Gastroesophageal sphincter (tissue), 4 donors: ENCODE data around the genes KMT2A, HYOU1, DPAGT1 and HINFP.

DNA sequence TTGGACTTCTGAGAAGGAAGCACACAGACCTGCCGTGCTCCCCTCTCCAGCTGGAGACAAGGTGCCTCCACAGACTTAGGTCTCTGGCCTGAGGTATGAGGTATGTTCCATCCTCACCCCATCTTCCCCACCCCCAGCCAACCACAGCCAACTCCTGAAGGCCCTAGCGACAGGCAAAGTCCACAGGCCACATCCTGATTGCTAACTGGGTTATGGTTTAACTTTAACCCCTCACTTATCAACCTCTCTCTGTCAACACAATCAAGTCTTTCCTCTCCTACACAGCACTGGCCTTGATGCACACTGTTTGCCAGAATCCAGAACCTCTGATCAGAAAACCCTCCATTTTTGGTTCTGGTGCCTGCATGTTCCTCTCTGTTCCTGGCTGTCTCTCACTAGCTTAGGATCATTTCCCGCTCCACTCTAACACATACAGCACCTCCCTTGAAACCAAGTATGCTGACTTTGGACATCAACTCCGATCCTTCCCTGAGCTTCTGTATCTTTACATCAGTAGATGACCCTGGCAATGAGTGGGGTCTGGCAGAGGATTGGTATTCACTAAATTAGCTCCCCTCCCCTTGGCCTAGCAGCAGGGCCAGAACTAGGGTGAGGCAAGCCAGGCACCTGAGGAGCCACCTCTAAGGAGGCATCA lies 22.1 kb downstream of the JAML start:
- PRO-cap: no peak
- RAMPAGE, long total RNA, 4 experiments: no peak in any of the 4 experiments

DNA sequence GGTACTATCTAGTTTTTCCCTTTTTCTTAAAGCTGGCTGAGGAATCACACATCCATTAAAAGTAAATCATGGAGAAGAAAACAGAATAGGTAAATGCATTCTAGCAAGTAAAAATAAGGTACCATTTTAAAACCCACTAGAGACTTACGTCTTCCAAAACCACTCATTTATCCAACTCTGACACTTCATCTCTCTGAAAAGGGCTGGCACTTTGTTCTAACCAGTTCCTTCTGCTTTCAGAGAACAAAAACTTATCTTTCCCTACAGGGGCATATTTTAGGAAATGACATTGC lies 11.3 kb downstream of the MPZL3 start:
- PRO-cap: no peak
- RAMPAGE, long total RNA, 4 experiments: start-site peak on the minus strand in 1 of 4 experiments, centred at position 234 of the sequence, 5 reads per replicate

- PRO-cap: no peak
- RAMPAGE, long total RNA, 4 experiments: no peak in any of the 4 experiments
Observed at GRCh38 chr11:118277245-118277776, 13.2 kb upstream of the MPZL2 start.

DNA sequence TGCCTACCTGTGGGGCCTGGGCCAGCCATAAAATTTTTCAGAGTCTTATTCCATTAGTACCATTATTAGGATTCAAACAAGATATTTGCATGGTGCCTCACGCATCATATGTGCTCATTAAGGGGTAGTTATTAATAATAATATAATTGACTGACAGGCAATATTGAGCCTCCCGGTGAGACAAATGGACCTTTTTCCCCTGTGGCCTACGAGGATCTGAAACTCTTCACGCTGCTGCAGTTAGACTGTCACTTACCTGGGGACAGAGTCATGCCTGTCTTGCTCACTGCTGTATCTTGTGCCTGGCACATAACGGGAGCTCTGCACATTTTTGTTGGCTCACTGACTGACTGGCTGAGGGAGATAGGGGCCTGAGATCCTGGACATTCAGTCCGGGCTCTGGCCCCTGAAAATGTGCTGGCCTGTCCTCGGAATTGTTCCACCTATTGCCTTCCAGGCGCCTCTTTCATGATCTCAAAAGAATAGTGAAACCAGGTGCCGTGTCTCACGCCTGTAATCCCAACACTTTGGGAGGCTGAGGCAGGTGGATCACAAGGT lies 696 bp upstream of the CD3D start:
- PRO-cap: no peak
- RAMPAGE, long total RNA, 4 experiments: no peak in any of the 4 experiments

- PRO-cap: no peak
- RAMPAGE, long total RNA, 4 experiments: no peak in any of the 4 experiments
Observed at GRCh38 chr11:118402119-118402604, 756 bp downstream of the ATP5MG start.

DNA sequence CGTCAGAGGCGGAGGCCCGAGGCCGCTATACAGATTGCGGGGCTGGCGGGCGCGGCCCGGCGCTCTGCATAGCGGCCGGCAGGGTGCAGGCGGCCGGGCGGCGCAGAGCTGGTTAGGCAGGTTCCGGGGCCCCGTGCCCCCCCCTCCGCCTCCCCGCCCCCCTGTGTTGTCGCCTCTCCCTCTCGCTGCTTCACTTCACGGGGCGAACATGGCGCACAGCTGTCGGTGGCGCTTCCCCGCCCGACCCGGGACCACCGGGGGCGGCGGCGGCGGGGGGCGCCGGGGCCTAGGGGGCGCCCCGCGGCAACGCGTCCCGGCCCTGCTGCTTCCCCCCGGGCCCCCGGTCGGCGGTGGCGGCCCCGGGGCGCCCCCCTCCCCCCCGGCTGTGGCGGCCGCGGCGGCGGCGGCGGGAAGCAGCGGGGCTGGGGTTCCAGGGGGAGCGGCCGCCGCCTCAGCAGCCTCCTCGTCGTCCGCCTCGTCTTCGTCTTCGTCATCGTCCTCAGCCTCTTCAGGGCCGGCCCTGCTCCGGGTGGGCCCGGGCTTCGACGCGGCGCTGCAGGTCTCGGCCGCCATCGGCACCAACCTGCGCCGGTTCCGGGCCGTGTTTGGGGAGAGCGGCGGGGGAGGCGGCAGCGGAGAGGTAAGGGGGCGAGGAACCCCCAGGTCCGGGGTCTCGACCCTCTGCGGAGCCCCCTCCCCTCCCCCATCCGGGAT lies at the start of gene KMT2A:
KMT2A (plus strand) TSS at position 188 of the 714 bp plus-strand sequence.
- PRO-cap: bidirectional peak, plus-strand start at position 193 of the sequence, minus-strand start outside the sequence; bidirectional peak, plus-strand start at position 484 of the sequence, minus-strand start at position 483 of the sequence
- RAMPAGE, long total RNA, 4 experiments: no peak in any of the 4 experiments

GRCh38 chr11:118473250-118474351 lies 37.3 kb downstream of the KMT2A start:
- PRO-cap: no peak
- RAMPAGE, long total RNA, 4 experiments: no peak in any of the 4 experiments

- PRO-cap: no peak
- RAMPAGE, long total RNA, 4 experiments: no peak in any of the 4 experiments
Observed at GRCh38 chr11:118510422-118511407, 16.6 kb upstream of the TTC36 start.

DNA sequence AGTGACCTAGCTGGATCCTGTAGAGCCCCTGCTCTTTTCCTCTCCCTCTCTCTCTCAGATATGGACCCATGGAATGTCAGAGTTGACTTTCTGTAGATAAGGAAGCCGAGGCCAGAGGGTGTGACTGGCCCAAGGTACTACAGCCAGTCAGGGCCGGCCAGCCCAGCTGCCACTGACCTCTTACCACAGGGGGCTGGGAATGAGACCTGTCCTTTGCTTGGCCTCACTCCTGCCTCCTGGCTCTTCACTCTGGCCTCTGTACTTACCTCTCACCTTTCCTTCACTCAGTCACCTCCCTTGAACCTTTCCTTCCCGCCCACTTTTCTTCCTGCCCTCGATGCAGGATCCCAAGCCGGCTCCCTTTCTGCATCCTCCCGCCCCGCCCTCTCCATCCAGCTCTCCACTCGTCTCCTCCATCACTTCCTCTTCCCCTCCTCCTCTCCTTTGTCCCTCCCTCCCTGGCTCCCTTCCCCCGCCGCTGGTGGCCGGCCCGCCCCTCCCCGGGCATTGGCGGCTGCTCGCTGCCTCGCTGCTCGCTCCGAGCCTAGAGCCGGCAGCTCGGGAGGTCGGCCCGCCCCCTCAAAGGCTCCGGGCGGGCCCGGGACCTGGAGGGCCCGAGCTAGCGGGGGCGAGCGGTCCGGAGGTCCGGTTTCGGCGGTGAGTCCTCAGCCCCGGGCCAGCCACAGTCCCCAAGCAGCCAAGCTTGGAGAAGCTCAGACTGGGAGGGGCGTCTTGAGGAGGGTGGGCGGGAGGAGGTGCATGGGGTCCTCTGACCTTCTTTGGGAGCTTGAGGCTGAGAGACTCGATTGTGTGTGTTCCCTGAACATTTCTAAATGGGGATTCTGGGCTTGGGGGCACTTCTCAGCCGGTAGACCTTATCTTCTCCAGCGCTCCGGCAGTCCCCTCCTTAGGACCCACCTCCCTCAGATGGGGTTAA lies 13.7 kb downstream of the PHLDB1 start:
- PRO-cap: bidirectional peak, plus-strand start at position 582 of the sequence, minus-strand start at position 366 of the sequence
- RAMPAGE, long total RNA, 4 experiments: no peak in any of the 4 experiments

DNA sequence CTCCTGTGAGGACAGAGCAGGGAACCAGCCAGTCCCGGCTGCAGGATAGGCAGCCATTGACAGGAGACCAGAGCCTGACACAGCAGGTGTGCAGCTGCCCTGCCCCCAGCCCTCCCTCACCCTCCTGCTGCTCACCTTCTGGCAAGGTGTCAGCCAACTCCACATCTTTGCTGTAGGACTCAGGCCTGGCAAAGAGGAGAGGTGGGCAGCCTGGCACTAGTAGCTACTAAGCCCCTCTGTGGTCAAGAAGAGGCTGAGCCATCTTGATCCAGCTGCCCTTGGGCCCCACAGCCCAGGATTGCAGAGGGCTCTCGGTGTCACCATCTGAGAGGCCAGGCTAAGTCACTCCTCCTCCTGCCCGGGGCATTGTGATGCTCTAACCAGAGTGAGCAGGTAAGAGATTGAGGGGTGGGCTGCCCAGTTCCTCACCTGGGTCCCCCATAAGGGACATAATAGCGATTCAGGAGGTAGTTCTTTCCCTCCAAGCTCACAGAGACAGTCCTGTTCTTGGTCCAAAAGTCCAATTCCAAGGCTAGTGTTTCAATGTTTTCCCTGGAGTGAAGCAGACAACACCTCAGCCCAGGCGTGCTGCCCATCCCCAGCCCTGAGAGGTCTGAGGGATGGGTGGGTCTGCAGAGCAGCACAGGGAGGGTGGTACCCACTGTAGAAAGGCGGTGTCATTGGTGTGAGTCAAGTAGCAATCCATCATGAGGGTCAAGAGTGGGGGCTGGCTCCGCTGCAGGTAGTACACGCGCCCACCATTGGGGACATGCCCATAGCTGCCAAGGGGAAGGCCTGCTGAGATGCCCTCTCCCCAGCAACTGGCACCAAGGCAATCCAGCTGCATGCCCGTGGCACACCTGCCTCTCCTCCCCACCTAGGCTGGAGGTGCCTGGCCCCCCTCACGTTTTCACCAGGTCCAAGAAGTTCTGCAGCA lies 18.5 kb downstream of the TREH start:
- PRO-cap: no peak
- RAMPAGE, long total RNA, 4 experiments: no peak in any of the 4 experiments

GRCh38 chr11:118695764-118696346 lies 16.4 kb upstream of the TREH start:
- PRO-cap: no peak
- RAMPAGE, long total RNA, 4 experiments: no peak in any of the 4 experiments

GRCh38 chr11:118894205-118894510 lies 10.5 kb downstream of the CXCR5 start:
- PRO-cap: no peak
- RAMPAGE, long total RNA, 4 experiments: no peak in any of the 4 experiments

GRCh38 chr11:118908334-118908979 lies 17.3 kb downstream of the BCL9L start:
- PRO-cap: no peak
- RAMPAGE, long total RNA, 4 experiments: no peak in any of the 4 experiments

DNA sequence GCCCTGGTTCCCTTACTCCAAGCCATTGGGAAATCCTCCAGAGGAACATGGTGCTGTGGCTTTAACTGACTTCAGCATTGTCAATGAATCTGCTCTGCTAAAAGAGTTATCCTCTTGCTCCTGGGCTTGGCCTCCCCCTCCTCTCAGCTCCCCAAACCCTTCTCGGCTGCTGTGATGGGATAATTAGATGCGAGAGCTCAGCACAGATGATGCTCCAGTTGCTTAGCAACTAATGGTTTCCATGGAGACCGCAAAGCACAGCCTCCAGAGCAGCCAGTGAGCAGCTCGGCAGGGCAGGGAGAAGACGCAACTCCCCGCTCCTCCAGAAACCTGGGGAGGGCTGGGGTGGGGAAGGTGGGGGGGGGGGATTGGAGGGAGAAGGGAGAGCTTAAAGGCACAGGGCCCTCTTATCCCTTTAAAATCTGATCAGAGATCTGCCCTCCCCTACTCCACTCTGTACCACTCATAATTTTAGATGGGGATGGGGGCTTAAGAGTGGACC lies 2.8 kb upstream of the UPK2 start:
- PRO-cap: no peak
- RAMPAGE, long total RNA, 4 experiments: no peak in any of the 4 experiments

GRCh38 chr11:119021254-119022392 lies 3.1 kb downstream of the TRAPPC4 start:
- PRO-cap: no peak
- RAMPAGE, long total RNA, 4 experiments: no peak in any of the 4 experiments

DNA sequence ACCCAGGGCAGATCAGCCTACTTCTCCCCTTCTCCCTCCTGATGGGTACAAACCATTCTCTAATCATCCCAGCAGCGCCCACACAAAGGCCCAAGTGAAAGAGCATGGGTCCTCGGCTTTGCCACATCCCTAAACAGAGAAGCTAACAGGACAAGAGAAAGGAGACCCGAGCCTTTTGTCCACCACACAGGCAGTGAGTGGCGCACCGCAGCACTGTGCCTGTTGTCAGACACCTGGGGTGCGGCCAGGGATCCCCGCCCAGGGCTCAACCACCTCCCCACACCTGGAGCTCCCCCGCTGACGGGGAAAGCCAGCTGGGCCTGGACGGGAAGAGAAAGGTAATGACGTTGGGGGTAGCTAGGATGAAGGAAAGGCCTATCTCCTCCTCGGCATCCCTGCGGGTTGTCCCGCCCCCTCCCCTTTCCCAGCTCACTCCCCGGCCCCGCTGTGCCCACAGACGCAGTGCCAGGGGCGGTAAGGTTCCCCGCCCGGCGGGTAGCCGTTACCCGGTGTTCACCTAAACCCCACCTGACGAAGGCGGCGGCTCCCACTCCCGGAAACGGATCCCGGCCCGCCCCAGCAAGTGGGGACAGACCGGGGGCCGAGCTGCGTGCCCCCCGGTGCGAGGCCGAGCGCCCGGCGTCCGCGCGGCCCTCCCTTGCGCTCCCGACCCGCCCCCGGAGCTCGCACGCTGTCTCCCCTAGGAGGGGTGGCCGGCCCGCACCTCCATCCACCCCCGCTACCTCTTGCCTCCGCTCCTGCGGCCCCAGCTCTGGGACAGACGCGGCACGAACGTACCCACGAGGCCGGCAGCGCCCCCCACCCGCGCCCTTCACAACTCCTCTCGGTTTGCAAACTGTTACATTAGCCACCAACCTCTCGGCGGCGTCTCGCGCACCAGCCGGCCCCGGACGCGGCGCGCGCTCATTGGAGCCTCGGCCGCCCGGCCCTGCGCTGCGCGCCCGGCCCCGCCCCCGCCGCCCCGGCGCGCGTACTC lies at the start of gene HYOU1:
HYOU1 (minus strand) TSS at position 929 of the 997 bp plus-strand sequence.
- PRO-cap: bidirectional peak, plus-strand start outside the sequence, minus-strand start at position 929 of the sequence
- RAMPAGE, long total RNA, 4 experiments: start-site peak on the minus strand in 4 of 4 experiments, centred at positions 612 to 898 of the sequence, 26 to 208 reads per replicate

GRCh38 chr11:119065420-119065786 lies 2.2 kb upstream of the VPS11 start:
- PRO-cap: no peak
- RAMPAGE, long total RNA, 4 experiments: no peak in any of the 4 experiments

DNA sequence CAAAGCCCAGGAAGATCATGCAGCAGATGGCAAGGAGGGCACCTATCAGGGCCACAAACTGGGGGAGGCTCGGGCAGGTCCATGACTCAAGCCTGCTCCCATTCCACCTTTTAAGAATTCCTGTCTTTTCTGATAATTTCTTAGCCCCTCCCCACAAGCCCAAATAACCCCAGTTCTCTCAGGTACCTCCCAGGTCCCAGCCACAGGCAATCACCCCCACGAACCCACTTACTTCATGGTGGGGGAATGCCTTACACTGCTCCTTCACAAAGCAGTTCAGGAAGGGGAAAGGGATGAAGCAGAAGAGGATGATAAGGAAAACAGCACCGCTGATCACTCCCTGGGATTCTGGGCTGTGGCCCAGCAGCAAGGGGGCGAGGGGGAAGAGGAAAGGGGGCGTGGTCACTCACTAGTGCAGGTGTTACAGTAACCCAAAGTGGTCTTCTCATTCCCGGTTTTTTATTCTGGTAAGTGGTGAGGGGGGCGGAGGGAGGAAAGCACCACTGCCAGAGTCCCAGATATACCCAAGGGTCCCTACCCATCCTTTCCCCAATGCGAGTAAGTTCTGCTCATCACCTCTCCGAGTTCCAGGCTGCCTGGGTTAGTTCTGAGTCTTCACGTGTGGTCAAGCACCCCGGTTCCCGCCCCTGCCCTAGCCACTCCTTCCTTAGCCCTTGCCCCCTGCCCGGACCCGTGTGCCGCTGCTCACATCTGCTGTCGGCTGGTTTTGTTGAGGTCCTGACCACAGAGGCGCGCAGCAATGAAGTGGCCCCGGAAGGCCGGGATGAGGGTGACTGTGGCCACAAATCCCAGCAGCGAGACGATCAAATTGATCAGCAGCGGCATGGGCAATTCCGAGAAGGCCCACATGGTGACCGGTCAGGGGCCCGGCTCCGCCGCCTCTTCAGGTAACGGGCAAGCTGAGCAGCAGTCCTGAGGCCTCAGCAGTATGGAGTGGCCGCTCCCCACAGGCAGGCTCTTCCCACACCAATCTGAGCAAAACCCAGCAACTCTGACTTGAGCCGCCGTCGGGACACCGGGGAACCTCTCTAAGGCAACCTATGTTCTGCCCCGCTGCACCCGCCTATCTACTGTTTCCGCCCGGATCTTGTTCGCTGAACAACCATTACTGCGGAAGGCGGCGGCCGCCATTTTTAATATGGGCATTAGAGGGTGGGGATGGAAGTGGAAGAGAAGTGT lies at the start of gene DPAGT1:
DPAGT1 (minus strand) TSS at position 1,068 of the 1,200 bp plus-strand sequence.
- PRO-cap: bidirectional peak, plus-strand start outside the sequence, minus-strand start at position 1,090 of the sequence
- RAMPAGE, long total RNA, 4 experiments: start-site peak on the minus strand in 2 of 4 experiments, centred at positions 1,055 to 1,079 of the sequence, 56 to 230 reads per replicate

DNA sequence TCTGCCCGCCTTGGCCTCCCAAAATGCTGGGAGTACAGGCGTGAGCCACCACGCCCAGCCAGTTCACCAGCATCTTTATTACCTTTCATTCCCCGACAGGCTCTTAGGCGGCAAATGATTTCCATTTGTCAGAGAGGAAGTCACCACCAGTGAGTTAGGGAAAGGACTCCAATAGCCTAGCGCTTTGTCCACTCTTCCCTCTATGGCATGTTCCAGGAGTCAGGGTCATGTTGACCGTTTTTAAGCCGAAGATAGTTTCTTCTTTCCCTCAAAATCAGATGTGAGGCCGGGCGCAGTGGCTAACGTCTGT lies 1.4 kb upstream of the DPAGT1 start:
- PRO-cap: no peak
- RAMPAGE, long total RNA, 4 experiments: no peak in any of the 4 experiments

- PRO-cap: bidirectional peak, plus-strand start at chr11:119121599, minus-strand start at chr11:119121305; bidirectional peak, plus-strand start at chr11:119121838, minus-strand start at chr11:119121762
- RAMPAGE, long total RNA, 4 experiments: start-site peak on the plus strand in 4 of 4 experiments, at chr11:119121580-119121621 at its widest, 64 to 118 reads per replicate
Observed at GRCh38 chr11:119121455-119122061, at the start of gene HINFP. HINFP (plus strand) TSS chr11:119121580.